ENCODE results near the genes SPDYE8 and GTF2IRD1.

GRCh38 chr7:72941817-72942300, 17.0 kb downstream of the POM121 start:
- PRO-cap, result no peak
- RAMPAGE, long total RNA, result no peak

GRCh38 chr7:73029634-73030109, at the start of gene SPDYE8:
Gene SPDYE8, minus strand, starts transcription at chr7:73029766.
- PRO-cap, result no peak
- RAMPAGE, long total RNA, result no peak

- PRO-cap, result no peak
- RAMPAGE, long total RNA, result no peak
Observed at GRCh38 chr7:73353969-73354653, 26.1 kb downstream of the FKBP6 start.

DNA sequence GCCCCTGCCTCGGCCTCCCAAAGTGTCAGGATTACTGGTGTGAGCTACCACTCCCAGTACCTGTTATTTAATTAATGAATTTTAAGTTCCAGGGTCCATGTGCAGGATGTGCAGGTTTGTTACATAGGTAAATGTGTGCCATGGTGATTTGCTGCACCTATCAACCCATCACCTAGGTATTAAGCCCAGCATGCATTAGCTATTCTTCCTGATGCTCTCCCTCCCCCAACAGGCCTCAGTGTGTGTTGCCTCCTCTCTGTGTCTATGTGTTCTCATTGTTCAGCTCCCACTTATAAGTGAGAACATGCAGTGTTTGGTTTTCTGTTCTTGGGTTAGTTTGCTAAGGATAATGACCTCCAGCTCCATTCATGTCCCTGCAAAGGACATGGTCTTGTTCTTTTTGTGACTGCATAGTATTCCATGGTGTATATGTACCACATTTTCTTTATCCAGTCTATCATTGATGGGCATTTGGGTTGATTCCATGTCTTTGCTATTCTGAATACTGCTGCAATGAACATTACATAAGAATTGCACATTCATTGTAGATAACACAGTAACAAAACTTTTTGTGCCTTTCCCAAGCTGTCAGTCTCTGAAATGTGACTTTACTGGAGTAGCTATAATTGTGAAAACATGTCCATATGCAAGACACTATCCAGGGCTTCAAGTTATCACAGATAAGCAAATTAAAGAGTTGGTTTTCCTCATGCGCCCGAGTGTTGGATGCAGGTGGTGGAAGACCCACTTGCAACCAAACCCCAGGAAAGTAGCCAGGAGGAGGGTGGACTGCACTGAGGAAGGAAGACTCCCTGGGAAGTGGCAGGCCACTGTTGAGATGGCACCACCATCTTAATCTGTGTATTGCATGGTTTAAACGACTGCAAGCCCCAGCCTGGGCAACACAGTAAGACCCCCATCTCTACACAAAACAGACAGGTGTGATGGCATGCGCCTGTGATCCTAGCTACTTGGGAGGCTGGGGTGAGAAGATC, 9.2 kb upstream of the BCL7B start:
- PRO-cap, result no peak
- RAMPAGE, long total RNA, result no peak

GRCh38 chr7:73573925-73574676, 4.3 kb downstream of the TBL2 start:
- PRO-cap, result no peak
- RAMPAGE, long total RNA, result no peak

DNA sequence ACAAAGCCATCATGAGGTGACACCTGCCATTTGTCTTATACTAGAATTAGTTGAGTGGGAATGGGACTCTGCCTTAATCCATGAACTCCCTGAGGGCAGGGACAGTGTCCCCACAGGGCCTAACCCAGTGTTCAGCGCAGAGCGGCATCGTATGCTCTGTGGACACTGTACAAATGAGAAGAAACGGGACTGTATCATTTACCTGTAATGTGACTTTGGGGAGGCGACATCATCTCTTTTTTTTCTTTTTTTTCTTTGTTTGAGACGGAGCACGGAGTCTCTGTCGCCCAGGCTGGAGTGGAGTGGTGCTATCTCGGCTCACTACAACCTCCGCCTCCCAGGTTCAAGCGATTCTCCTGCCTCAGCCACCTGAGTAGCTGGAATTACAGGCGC, 1.5 kb upstream of the VPS37D start:
- PRO-cap, result no peak
- RAMPAGE, long total RNA, result no peak

- PRO-cap, result no peak
- RAMPAGE, long total RNA, result no peak
Observed at GRCh38 chr7:73680086-73681052, 2.9 kb downstream of the DNAJC30 start.

DNA sequence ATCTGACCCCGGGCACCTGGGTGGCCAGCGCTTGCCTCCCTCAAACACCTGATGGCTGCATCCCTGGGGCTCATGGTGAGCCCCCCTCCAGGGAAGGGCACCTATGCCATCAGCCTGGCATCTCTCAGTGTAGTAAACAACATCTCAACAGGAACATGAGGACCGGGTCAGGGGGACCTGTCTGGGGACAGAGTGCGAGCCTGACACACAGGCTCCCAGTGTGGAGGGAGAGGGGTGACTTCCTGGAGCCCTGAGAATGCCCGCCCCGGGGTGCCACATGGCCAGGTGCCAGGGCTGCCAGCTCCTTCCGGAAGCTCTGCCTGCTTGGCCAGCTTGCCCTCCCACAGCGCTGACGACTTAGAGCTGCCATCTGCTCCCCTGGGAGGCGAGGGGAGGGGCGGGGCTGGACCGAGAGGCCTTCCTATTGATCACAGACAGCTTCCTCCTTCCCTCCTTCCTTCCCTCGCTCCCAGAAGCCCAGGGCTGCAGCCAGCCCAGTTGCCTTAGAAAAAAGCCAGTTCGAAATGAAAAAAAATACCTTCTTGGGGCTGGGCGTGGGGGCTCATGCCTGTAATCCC, 12.3 kb downstream of the STX1A start:
- PRO-cap, result no peak
- RAMPAGE, long total RNA, result no peak

DNA sequence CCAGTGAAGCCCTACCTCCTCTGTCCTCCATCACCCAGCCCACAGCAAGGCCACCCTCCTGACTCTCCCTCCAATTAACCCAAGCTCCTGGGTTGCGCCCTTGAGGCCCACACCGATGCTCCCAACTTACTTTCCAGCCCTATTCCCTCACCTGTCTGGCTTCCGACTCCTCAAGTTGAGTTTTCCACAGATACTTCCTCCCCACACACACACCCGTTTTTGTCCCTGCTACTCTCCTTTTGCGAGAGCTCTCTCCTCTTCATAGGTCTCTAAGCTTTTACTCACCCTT, 7.8 kb upstream of the CLDN4 start:
- PRO-cap, result no peak
- RAMPAGE, long total RNA, result no peak

DNA sequence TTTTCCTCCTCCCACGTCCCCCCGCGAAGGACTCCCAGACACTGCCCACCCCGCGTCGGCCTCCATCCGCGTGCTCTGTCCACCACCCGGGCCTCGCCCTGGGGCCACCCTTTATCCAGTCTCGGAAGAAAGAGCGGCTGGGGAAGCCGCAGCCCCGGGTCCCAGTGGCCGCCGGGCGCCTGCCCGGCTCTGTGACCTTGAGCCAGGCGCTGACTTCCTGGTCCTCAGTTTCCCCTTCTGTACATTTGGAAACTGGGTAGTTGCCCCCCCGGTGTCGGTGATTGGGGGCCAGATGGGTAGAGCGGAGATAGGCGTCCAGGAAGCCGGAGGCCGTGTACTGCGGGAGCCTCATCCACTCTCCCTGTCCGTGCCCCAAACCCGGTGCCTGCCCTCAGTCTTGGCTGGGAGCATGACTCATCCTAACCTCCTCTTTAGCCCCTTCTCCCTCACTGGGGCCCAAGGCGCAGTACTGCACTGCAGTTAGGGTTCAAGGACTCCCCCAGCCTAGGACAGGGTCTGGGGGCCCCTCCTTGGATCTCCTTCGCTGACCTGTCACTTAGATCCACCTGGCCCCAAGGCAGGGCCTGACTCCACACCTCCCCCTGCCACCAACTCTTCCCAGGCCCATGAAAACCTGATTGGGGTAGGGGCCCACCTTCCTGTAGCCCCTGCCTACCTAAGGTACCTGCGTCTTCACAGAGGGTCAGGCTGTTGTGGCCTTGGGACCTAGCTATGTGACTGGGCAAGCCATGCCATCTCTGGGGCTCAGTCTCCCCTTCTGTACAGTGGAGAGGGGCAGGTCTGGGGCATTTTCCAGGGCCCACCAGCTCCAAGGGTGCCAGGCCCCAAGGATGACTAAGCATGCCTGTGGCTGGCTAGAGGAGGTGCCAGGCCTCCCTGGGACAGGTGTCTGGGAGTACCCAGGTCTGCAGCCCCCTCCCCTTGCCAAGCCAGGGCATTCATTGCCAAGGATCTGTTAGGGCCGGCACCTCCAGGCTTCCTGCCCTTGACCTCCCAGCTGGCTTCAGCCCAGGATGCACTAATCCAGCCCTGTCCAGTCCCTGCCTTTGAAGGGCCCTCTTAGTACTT, 1.0 kb downstream of the LIMK1 start:
- PRO-cap, result no peak
- RAMPAGE, long total RNA, result no peak

DNA sequence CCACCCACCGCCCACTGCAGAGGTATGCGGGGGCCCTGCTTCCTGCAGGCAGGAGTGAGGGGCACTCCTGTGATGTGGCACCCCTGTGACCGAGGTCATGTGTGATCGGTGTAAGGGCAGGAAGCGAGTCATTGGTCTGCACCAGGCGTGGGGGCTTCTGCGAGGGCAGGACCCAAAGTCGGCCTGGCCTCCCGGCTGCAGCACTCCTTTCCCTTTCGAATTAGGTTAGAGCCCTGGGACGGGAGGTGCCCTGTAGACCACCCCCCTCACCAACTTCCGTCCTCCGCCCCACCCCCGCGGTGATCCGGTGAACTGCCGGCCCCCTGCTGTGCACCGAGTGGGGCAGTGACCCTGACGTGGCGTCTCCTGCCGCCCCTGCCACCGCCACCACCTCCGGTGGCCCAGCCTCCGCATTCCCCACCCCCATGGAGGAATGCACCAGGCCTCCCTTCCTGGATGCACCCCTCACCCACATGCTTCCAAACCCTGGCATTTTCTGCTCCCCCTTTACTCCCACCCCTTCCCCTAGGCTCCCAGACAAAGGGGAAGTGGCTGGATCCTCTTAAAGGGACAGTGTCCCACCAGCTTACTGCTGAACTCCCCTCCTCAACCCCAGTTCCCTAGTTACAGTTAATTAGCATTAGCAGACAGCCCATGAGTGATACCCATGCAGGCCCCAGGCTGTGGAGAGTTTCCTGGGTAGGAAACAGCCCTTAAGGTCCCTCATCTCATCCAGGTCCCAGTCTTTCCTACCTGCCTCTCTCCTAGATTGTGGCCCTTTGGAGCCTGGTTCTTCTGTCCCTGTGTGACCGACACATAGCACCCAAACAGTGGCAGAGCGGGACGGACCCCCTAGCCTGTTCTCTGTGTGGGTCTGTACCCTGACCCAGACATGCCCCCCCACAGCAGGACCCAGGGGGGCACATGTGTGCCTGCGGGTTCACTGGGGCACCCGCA, 11.1 kb downstream of the LIMK1 start:
- PRO-cap, result no peak
- RAMPAGE, long total RNA, result no peak

DNA sequence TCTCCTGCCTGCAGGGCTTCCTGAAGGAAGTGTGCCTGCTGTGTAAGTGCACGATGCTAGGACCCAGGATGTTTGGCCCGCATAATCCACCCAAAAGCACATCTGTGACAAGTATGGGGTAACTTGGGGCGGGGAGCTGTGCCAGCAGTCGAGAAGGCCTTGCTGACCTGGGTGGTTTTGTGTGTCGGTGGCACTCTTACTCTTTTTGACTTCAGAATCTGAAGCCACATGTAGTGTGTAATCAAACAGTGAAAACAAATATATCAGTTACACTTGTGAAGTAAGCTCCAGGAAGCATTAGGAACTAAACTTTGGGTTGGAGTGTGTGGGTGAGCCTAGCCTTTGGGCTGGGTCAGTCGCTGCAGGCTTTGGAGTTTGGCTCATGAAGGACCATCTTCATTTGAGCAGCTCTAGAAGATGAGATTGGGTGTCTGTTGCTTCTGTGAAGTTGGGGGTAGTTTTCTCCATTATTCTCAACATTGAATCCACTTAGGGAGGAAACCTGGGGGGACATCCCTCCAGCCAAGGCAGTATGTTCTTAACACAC, 14.3 kb downstream of the EIF4H start:
- PRO-cap, result no peak
- RAMPAGE, long total RNA, result no peak

DNA sequence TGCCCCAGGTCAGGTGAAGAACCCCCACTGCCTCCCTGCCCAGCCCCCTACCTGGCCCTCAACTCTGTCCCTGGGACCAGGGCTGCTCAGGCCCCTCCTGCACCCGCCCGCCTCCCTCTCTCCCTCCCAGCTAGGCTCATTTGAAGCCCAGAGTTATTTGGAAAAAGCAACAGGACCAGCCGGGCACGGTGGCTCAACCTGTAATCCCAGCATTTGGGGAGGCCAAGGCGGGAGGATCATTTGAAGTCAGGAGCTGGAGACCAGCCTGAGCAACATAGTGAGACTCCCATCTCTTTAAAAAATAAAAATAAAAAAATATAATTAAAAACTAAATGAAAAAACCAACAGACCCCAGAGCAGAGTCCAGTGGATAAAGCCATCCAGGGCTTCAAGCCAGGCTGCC, 685 bp downstream of the LAT2 start:
- PRO-cap, result no peak
- RAMPAGE, long total RNA, result no peak

GRCh38 chr7:74217203-74218434, 7.8 kb downstream of the LAT2 start:
- PRO-cap, result no peak
- RAMPAGE, long total RNA, result no peak

DNA sequence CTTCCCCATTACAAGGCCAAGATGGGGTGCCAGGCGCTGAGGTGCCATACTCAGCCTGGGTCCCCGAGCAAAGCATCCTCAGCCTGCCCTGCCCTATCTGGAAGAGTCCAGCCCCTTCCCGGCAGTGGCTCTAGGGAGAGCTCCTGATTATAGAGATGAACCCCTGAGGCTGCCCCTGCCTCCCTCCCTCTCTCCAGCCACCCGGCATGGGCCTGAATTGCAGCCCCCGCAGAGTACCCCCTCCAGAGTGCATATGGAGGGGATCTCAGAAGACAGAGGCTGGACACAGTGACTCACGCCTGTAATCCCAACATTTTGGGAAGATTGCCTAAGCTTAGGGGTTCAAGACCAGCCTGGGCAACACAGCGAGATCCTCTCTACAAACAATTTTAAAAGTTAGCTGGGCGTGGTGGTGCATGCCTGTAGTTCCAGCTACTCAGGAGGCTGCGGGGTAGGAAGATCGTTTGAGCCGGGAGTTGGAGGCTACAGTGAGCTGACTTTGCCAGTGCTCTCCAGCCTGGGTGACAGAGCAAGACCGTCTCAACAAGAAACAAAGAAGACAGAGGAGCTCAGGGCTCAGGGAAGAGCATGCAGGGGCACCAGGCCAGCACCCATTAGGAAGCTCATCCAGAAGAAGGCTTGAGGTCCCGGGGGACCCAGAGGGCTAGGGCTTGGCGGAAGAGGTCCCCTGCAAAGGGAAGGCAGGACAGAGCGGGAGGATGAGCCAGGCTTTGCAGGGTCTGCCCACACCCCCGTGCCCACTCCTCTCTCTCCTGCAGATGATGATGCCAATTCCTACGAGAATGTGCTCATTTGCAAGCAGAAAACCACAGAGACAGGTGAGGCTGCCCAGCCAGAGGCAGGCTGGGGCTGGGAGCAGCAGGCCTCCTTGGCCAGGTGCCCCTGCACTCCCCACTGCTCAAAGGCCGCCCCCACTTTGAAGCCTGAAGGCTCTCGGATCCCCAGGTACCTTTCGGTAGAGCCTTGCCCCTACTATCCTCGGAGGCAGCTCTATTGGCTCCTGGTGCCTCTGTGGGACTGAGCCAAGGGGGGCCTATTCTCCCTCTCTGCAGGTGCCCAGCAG, 13.5 kb downstream of the LAT2 start:
- PRO-cap, result no peak
- RAMPAGE, long total RNA, result no peak

DNA sequence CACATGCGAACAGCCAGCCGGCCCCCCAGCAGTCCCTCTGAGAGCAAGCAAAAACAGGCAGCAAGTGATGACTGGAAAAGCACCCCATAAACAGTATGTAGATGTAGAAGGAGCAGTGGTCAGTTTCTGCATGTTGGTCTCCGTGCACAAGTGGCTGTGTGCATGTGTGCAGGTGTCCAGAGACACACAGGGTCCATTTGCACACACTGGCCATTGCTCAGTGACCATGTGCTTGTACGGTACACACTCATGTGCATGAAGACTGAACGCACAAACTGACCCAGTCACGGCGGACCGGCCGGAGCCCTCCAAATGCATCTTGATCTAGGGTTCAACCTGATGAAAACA, 79.7 kb upstream of the GTF2IRD1 start:
- PRO-cap, result no peak
- RAMPAGE, long total RNA, result no peak

- PRO-cap, result no peak
- RAMPAGE, long total RNA, result no peak
Observed at GRCh38 chr7:74404864-74405731, 48.6 kb upstream of the GTF2IRD1 start.

DNA sequence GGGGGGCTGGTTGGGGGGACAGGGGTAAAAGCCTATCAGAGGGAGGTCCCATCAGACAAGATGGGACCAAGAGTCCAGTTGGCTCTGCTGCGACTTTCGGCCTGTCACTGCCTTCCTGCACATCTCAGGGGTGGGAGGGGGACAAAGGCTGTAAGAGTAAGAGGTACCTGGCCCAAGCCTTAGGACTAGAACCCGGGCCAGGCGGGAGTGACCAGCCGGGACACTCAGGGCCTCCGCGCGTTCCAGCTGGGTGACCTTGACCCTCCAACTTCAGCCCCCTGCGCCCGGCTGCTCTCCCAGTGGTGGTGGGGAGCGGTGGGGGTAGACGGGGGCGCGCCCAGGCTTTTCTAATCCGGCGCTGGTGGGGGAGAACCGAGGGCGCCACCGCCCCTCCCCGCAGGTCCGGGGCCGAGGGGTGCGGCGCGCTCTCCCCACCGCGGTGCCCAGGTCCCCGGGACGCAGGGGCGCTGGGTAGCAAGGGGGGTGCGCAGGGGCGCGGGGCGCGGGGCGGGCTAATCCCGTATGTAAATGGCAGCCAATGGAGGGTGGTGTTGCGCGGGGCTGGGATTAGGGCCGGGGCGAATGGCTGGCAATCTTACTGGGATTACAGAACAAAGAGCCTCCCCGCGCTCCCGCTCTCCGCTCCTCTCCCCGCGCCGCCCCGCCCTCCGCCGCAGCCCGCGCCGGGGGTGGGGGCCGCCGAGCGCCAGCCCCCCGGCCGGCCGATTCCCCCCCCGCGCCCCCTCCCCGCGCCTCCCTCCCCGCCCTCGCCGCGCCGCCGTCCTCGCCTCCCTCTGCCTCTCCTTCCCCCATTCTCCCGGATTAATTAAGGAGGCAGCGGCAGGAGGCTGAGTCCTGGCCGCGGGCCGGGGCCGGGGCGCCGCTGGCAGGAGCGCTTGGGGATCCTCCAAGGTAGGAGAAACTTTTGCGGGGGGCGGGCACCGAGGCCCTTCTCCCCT, at the start of gene GTF2IRD1:
Gene GTF2IRD1 (plus strand): TSS at position 642 of the 959 bp plus-strand sequence.
- PRO-cap, result no peak
- RAMPAGE, long total RNA, result start-site peak on the plus strand centred at position 805 of the sequence, 129 bp wide, 17 and 12 reads in 2 replicates

- PRO-cap, result no peak
- RAMPAGE, long total RNA, result no peak
Observed at GRCh38 chr7:74473166-74473538, 19.4 kb downstream of the GTF2IRD1 start.

- PRO-cap, result no peak
- RAMPAGE, long total RNA, result no peak
Observed at GRCh38 chr7:74503100-74503603, 49.4 kb downstream of the GTF2IRD1 start.

All from spinal cord (tissue), 3 donors.